WTC11 (cell line): ENCODE measurements around a stretch of chr3.

- PRO-cap = no peak
Observed at GRCh38 chr3:182792712-182793103, 596 bp upstream of the ATP11B start.

DNA sequence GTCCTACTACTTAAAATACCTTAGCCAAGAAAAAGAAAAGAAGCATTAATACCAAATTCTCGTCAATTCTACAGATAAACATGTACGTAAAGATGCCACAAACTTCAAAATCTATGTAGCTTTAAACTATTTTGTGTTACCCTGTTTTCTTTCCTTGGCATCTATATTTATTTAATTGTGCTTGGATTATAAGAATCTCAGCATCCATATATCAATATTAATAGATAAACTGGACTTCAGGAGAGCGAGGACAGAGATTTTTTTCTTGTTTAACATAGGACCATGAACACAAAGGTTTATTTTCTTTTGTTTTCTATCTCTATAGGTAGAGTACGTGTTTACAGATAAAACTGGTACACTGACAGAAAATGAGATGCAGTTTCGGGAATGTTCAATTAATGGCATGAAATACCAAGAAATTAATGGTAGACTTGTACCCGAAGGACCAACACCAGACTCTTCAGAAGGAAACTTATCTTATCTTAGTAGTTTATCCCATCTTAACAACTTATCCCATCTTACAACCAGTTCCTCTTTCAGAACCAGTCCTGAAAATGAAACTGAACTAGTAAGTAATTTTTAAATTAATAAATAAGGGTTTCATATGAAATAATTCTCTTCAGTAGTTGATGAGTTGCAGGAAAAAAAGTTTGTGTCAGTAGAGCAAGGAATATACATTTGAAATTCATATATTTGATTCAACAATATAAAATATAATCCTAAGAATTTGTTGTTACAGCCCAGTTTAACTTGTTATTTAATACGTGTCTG is 72.0 kb downstream of the ATP11B start:
- PRO-cap = no peak

- PRO-cap = no peak
Observed at GRCh38 chr3:182869073-182869497, 75.8 kb downstream of the ATP11B start.

- PRO-cap = no peak
Observed at GRCh38 chr3:182914307-182915033, 65.9 kb downstream of the DCUN1D1 start.

DNA sequence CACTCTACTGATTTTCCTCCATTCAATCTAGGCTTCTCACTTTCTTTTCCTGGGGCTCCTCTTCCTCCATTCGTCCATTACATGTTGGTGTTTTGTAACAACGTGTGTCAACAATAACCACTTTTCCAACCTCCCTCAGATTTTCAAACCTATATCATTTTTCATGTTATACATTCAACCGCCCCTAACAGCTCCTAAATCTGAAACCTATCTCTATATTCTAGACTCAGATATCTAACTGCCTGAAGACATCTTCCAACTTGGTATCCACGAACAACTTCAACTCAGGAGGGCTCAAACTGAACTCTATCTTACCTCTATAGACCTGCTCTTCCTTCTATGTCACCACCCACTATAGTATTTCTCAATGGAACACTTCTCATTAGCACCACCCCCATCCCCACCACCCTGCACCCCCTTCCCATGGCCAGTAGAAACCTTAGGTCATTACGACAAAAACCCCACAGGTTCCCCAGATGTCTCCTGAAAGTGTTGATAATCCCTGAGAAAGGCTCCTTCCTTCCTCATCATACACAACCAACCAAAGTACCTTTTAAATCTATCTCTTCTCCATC is 28.0 kb downstream of the DCUN1D1 start:
- PRO-cap = no peak

- PRO-cap = no peak
Observed at GRCh38 chr3:182985782-182986298, 5.5 kb upstream of the DCUN1D1 start.

DNA sequence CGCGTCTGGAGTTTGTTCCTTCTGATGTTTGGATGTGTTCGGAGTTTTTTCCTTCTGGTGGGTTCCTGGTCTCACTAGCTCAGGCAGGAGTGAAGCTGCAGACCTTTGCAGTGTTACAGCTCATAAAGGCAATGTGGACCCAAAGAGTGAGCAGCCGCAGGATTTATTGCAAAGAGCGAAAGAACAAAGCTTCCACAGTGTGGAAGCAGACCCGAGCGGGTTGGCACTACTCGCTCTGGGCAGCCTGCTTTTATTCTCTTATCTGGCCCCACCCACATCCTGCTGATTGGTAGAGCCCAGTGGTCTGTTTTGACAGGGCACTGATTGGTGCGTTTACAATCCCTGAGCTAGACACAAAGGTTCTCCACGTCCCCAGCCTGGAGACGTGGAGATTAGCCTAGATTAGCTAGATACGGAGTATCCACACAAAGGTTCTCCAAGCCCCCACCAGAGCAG is 3.8 kb upstream of the MCCC1 start:
- PRO-cap = no peak

- PRO-cap = no peak
Observed at GRCh38 chr3:183153229-183153462, 9.4 kb downstream of the LAMP3 start.

GRCh38 chr3:183178592-183179149 is 16.1 kb upstream of the LAMP3 start:
- PRO-cap = no peak

- PRO-cap = no peak
Observed at GRCh38 chr3:183306761-183307528, 53.9 kb downstream of the B3GNT5 start.

DNA sequence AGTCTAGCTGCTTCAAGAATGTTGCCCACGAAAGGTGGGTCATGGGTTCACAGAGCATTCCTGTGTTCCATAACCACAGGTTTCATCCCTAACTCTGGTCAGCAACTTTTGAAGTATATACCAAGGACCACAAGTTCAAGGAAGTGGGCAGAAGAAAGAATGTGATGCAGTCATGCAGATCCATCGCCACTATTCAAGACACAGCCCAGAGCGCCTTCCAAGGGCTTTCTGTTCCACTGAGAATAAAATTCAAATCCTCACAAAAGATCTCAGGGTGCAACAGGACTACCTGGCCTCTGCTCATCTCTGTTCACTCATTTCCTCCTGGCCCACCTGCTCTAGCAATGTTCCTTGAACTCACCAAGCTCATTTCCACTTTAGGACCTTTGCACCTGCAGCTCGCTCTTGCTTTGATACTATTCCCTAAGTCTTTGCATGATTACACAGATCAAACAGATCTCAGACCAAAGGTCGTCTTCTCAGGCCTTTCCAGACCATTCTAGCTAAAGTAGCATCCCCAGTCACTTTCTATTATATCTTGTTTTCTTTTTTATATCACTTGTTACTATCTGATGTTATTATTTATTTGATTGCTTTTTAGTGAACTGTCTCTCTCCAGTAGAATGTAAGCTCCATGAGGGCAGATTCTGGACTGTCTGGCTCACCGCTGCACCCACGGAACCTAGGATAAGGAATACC is 54.6 kb downstream of the B3GNT5 start:
- PRO-cap = no peak

DNA sequence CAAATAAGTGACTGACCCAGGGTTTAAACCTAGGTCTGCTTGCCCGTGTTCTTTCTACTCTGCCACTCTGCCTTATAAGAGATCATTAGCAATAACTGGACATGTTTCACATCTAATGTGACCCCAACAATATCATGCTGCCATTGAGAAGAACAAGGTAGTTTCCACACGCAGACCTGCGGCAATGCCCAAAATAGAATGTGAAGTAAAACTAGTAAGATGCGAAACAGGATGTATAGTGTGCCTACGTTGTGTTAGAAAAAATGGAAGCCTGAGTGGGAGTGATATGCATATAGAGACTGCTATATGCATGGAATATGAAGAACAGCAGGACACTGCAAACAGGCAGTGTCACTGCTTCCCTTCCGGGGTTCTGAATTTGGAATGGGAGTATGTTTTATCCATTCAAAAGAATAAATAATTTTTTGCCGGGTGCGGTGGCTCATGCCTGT is 29.9 kb downstream of the KLHL6 start:
- PRO-cap = no peak

DNA sequence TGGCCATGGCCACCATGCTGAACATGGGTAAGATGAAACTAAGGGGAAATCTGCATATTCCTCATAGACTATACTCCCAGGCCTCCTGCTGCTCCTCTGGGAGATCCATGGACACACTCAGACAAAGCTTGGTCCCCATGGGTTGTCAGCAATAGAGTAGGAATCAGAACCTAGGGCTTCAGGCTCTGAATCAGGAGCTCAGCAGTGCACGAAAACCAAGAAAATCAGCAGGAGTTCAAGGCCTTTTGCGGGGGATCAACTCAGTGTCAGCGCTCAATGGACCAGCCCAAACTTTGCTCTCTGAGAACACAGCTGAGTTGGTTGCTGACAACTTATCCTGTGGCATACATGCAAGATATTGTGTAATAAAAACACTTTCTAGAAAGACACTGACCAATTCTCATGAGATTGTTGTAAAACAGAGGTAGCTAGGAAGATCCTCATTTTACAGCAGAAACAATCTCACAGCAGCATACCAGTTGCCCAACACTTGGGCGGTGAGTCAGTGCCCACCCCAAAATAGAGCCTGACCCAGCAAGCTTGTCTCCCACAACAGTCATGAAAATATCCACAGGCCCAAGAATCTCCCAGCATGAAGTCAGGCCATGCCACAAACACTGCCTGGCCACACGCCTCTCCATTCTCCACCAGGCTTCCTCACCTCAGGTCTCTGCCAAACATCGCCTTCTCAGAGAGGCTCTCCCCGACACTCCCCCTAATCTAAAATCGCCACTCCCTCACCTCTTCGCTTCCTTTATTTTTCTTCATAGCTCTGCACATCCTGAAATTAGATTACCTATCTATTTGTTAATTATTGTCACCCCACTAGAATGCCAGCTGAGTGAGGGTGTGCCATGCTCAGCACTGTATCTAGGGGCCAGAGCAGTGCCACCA is 18.2 kb downstream of the KLHL6 start:
- PRO-cap = no peak

GRCh38 chr3:183552026-183552294 is 3.5 kb downstream of the KLHL6 start:
- PRO-cap = no peak

DNA sequence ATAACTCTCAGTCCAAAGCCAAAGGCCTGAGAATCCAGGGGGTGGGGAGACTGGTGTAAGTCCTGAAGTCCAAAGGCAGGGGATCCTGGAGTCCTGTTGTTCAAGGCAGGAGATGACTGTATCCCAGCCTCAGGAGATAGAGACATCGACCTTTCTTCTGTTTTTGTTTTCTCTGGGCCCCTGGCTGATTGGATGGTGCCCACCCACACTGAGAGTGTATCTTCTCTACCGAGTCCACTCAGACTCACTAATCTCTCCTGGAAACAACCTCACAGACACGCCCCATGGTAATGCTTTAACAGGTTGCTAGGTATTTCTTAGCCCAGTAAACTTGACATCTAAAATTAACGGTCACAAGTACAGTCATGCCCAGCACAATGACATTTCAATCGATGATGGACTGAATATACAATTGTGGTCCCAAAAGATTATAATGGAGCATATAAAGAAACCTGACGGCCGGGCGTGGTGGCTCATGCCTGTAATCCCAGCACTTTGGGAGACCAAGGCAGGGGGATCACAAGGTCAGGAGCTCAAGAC is 1.5 kb upstream of the KLHL6 start:
- PRO-cap = no peak

GRCh38 chr3:183697559-183697747 is 144 bp upstream of the YEATS2 start:
- PRO-cap = bidirectional peak, plus-strand start at chr3:183697810, minus-strand start at chr3:183697678

- PRO-cap = no peak
Observed at GRCh38 chr3:183824469-183825203, 741 bp downstream of the MAP6D1 start.

DNA sequence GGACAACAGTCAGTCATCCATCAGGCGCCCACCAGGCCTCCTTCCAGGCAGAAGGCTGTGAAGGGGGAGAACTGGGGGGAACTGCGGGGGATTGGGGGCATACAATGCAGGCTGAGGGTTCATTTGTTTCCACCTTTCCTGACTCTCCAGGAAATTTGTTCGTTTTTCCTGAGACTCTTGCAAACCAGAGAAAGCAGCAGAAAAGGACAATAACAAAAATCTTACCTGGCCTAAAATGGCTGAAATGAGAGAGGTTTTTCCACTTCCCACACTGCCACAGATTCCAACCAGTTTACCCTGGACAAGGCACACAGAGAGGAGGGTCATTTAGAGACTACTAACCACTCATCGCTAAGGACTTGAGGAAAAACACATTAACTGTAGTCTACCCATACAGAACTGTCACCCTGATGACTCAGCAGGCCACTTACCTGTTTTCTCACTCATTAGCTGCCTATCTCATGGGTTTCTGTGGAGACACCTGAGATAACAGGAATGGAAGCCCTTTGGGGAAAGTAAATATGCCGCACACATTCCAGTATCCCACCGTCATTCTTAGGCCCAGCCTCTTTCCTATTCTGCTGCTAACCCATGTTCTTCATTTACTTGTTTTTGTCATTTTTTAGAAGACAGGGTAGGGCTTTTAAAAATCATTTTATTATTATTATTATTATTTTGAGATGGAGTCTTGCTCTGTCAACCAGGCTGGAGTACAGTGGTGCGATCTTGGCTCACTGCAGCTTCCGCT is 50.0 kb downstream of the ABCC5 start:
- PRO-cap = no peak

- PRO-cap = bidirectional peak, plus-strand start at chr3:184176874, minus-strand start at chr3:184176568
Observed at GRCh38 chr3:184176355-184177121, 1.9 kb downstream of the AP2M1 start.

DNA sequence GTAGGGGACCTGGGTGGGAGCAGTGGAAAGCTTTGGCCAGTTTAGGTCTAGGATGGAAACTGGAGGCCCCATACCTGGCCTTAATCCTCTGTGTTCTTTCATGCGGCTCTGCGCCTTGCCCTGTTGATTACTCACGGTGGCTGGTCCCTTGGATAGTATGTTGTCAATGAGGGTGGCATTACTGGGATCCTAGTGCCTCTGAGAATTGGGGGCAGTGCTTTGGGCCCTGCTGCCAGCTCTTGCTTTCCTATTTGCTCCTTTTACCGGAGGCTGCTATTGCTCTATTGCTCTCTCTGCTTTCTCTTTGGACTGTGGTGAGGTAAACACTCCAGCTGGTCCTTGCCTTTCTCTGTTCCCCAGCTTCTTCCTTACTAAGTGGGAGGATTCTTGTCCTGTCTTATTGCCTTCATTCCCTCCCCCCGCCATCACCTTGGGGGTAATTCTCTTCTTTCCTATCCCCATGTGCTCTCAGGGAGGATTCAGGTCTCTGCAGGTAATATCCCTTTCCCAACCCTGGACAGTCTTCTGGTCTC is 1.9 kb downstream of the EIF4G1 start:
- PRO-cap = no peak